Colonic mucosa (tissue), 1 donor: ENCODE results near the gene CTSK.

- PRO-cap, result no peak
These were observed 4.7 kb downstream of the PLEKHO1 start for GRCh38 chr1:150154440-150154772.

DNA sequence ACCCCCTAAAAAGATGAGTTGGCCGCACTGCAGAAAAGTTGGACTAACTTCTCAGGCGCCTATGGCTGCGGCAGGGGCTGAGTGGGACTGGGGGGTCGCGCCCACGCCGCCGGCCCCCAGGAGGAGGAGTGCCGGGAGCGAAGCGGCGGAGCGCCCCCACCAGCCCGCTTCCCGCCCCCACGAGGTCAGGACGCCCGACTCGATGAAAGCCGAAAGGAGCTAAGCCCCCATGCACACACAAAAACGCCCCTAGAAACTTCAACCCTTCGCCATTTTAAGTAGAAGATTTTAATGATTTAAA lies 679 bp downstream of the ANP32E start:
- PRO-cap, result no peak

DNA sequence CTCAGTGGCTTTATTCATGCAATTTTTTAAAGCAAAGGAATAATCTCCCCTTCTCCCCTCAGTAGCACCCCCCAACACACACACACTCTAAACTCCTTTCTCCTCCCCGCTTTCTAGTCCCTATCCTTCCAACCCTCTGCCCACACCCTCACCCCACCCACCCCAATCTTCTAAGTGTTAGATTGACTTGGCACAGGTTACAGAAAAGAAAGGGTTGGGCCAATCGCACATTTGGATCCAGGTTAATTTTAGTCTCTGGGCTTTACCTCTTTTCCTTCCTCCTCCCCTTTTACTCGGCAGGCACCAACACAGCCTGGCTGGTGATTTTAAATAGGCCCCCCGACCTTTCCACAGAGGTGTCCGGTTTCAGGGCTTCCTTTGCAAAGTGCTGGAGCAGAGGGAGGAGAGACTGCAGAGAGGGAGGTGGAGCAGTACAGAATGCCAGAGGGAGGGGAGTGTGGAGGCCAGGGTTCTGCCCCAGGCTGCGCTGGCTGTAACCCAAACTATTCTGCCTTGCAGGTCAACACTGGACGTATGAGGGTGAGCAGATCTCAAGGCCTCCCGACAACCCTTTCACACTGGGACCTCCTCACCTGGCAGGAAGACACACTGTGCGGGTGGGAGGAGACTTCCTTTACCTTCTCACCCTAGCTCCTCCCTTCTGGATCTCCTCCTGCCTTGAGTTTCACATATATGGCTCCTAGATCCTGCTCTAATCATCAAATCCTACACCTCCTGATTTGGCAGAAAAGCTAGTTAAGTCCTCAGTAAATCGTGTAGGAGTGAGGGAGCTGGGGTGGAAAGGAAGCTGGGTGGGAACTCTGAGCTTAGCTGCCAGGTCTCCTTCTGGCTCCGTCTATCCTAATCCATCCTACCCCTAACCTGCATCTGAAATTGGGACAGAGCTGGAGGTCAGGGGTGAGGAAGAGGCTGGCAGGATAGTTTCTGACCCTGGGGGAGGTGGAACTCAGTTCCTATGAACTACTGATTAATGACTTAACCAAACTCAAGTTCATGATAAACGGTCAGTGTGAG lies 2.4 kb downstream of the CA14 start:
- PRO-cap, result bidirectional peak, plus-strand start at position 690 of the sequence, minus-strand start at position 577 of the sequence

GRCh38 chr1:150281565-150282433 lies 555 bp upstream of the CIART start:
- PRO-cap, result bidirectional peak, plus-strand start at chr1:150281978, minus-strand start at chr1:150281891; unidirectional peak, minus-strand start at chr1:150282167; bidirectional peak, plus-strand start at chr1:150282567, minus-strand start at chr1:150282301

GRCh38 chr1:150282645-150283295 lies 416 bp downstream of the CIART start:
- PRO-cap, result no peak

DNA sequence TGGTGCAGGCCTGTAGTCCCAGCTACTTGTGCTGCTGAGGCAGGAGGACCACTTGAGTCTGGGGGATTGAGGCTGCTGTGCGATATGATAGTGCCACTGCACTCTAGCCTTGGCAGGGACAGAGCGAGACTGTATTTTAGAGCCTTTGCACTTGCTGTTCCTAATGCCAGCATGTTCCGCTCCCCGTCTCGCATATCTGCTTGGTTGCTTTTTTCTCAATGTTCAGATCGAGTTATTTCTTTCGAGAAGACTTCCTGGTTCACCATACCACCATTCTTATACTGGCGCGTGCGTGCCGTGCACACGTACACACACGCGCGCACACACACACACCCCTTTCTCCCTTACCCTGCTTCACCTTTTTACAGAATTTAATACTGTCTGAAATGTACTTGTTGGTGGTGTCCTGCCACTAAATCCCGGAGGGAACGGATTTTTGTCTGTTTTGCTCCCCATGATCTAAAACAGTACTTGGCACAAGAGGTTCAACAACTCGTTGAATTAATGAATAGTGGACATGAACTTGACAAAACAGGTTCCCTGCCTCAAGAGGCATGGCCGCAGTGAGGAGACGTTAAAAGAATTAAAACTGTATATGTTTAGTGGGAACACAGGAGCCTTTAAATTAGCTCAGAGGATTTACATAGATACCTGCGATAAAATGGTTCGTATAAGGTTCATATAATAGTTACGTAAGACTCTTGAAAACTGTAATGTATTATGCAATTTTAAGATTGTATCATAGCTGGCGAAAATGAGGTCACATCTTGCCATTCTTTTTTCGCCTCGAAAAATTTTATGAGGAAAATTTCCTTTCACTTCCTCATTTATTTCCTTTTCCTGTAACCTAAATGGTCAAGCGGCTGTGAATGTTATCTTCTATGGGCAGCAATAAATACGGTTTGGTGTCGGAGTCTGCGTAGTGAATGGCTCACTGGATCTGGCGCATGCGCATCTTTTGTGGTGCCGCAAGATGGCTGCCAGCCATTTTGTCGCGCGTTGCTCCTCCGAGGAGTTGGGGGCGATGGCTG lies 897 bp upstream of the RPRD2 start:
- PRO-cap, result bidirectional peak, plus-strand start at position 964 of the sequence, minus-strand start at position 928 of the sequence

DNA sequence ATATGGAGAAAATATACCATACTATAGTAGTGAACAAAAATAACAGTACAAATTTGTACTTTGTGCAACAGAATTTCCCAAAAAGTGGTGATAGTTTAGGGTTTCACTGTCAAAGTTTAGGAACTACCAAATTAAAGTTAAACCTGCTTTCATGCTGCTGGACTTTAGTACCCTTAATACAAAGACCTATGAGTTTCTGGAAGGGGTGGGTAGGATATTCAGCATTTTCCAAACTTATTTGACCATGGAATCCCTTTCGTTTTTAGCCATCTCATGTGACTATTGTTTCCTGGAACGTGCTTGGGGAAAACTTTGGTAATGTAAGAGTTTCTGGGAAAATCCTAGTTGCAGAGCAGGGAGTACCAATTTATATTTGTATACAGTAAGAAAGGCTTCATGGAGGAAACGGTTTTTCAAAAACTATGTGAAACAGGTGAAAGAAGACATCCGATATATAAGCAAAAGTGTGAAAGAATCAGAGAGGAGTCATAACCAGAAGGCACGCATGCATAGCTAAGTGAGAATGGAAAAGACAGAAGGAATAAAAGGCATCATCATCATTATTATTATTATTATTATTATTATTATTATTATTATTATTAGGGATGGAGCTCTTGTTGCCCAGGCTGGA lies 20.1 kb downstream of the RPRD2 start:
- PRO-cap, result no peak

DNA sequence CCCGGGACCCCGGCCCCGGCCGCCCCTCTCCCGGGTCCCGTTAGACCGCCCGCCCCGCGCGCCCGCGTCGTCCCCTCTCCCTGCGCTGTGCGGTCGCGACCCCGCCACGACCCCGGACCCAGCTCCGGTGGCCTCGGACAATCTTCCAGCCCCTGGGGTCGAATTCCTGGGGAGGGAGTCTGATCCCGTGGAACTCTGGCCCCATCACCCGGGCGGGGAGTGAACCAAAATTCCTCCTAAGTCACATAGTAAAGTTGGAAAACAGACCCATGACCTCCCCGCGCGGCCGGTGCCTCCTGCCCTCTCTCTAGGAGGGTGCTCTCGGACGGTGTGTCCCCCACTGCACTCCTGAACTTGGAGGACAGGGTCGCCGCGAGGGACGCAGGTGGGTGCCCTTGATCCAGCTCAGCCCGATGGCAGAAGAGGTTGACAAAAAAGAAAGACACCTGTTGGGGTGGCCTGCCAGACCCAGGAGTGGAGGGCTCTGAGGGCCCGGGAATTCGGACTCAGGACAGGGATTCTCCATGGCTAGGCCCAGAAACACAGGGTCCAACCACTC lies 382 bp downstream of the ADAMTSL4 start:
- PRO-cap, result bidirectional peak, plus-strand start at position 264 of the sequence, minus-strand start at position 89 of the sequence

DNA sequence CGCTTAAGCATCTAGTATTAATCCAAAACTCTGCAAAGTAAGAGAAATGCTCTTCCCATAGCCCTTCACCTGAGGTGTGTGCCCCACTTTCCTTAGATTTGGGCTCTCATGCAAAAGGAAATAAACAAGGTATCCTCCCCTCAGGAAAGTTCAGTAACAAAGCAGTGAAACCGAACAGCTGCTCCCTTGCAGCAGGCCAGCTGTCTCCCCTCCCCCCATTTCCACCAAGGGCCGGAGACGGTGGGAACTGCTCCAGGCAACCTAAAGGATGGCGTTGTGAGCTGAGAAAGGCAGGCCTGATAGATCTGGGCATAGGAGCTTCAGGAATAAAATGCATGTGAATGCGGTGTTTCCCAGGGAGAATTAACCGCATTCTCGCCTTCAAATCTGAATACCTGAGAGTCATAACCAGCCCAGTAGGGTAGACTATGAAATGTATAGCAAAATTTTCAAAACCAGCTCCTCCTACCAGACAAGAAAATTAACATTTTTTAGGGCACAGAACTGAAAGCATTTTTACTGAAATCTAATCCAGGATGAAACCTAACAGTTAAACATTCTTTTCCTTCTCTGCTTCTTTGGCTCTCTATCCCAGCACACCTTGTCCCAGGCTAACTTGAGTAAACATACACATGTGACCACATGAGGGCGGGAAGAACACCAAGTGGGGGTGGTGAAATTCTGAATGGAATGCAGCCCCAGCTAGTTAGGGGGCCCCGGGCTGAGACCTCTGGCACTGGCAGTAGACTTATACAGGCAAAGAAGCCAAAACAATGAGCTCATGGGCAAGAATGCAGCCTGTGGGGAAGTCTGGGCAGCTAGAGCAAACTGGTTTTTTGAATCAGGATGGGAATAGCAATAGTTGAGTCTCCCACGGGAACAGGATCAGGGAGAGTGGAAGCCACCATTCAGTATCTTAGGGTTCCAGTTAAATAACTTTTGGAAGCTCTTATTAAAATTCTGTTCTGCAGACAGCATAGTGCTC lies 11.5 kb downstream of the MCL1 start:
- PRO-cap, result bidirectional peak, plus-strand start at position 264 of the sequence, minus-strand start at position 71 of the sequence; bidirectional peak, plus-strand start at position 882 of the sequence, minus-strand start at position 580 of the sequence

DNA sequence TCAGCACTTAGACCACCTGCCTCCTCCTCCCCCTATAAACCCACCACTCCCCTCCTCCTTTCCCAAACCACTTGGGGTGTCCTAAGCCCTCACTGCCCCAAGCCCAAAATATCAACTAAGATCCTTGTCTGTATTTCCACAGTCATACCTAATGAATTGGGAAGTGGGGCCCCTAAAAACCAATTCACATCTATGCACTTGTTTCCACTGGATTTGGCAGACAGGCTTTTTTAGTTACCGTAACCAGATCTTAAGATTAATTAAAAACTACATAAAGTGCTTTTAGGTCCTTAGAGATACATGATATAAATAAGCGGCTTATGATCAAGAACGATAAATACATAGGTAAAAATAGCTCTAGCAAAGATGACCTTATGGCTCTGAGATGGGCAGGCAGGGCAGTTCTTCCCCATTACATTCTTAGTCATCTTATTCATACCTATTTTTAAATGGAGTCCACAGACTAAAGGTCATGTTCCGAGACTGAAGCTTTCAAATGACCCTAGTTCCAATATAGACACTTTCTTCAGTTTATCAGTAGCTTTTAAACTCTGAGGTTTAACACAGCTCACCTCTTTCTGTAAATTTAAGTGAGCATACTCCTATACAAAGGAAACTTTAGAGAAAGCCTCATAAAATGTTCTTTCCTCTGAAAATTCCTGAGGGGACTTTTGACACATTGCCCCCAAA lies 4.4 kb downstream of the MCL1 start:
- PRO-cap, result bidirectional peak, plus-strand start at position 442 of the sequence, minus-strand start at position 408 of the sequence

- PRO-cap, result bidirectional peak, plus-strand start at chr1:150808403, minus-strand start at chr1:150808258
These were observed at the start of gene CTSK for GRCh38 chr1:150807783-150808690. Gene CTSK (minus strand): TSS chr1:150808260.

- PRO-cap, result no peak
These were observed 33.6 kb upstream of the CTSK start for GRCh38 chr1:150841706-150842054.

DNA sequence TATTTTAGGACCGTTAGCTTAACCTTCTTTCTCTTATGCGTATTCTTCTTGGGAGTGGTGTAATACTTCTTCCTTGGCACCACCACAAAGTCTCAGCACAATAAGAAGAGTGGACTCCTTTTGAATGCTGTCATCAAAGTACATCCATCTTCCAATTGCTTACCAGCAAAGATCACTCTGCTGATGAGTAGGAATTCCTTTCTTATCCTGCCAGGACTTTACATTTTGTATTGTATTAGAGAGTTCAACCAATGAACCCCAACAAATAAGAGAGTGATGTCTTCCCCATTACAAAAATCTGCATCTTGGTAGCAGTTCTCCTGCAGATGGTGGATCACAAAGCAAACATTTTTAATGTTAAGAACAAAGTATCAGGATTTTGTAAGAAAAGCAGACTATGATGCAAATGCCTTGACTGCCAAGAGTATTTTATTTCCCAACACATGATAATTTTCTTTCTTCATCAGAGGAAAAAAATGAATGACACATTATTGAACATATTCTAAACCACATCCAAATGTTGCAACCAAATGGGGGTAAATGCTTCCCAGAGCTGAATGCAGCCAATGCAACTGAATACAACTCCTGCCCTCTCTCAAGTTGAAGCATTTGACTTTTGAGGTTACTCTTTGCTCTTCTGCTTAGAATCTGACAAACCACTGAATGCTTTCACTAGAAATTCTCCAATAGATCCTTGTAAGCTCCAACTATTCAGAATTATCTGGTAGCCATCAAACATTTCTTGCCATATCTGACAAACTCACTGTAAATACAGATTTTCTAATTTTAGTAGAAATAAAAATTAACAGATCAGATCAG lies 5.2 kb upstream of the ARNT start:
- PRO-cap, result no peak

GRCh38 chr1:151142800-151143544 lies 3.5 kb downstream of the SEMA6C start:
- PRO-cap, result no peak

DNA sequence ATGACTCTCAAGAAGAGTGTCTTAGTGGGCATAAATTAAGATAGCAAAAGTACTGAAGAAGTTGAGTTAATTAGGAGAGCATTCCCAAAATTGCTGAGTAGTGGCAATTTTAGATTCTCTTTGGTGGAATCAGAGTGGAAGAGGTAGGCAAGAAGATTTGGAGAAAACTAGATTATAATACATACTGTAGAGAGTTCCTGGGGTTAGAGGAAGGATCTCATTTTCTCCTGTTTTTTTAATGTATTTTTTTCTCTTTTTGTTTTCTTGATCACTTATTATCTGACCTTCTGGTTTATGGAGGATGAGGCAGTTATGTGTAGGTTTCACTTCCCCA lies 16.8 kb upstream of the PSMD4 start:
- PRO-cap, result no peak

GRCh38 chr1:151281316-151282025 lies 628 bp upstream of the ZNF687 start:
- PRO-cap, result bidirectional peak, plus-strand start at chr1:151281547, minus-strand start at chr1:151281227; bidirectional peak, plus-strand start at chr1:151282183, minus-strand start at chr1:151281892

DNA sequence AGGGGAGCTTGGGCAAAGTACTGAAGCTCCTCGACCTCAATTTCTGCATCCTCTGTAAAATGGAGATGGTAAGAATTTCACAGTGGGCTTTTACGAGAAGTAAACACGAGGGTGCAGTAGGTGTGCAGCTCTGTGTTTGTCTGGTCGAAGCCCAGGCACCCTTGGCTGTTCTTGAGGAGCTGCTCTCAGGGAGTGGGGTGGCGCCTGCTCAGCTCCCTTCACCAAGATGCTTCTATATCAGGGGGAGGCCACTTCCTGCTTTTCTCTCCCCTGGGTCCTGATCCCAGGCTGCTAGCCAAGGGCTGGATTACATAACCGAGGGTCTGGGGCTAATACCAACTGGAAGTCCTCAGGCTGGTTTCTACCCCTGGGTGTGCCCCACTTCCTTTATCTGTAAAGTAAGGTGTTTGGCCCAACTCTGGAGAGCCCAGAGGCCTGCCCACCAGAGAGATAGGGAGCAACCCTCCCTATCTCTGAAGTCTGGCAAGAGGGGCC lies 2.4 kb downstream of the SELENBP1 start:
- PRO-cap, result no peak

- PRO-cap, result no peak
These were observed 1.1 kb downstream of the PSMB4 start for GRCh38 chr1:151400392-151401021.

DNA sequence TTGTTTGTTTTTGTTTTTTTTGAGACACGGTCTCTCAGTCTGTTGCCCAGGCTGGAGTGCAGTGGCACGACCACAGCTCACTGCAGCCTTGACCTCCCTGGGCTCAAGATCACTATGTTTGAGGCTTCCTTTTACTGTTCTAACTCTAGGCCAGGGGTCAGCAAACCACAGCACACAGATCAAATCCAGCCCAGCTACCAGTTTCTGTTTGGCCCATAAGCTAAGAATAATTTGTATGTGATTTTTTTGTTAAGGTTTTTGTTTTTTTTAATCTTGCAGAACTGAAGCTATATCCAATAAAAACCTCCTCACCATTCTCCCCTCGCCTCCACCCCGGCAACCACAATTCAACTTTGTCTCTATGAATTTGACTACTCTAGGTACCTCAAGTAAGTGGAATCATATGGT lies 25.8 kb downstream of the PSMB4 start:
- PRO-cap, result no peak

DNA sequence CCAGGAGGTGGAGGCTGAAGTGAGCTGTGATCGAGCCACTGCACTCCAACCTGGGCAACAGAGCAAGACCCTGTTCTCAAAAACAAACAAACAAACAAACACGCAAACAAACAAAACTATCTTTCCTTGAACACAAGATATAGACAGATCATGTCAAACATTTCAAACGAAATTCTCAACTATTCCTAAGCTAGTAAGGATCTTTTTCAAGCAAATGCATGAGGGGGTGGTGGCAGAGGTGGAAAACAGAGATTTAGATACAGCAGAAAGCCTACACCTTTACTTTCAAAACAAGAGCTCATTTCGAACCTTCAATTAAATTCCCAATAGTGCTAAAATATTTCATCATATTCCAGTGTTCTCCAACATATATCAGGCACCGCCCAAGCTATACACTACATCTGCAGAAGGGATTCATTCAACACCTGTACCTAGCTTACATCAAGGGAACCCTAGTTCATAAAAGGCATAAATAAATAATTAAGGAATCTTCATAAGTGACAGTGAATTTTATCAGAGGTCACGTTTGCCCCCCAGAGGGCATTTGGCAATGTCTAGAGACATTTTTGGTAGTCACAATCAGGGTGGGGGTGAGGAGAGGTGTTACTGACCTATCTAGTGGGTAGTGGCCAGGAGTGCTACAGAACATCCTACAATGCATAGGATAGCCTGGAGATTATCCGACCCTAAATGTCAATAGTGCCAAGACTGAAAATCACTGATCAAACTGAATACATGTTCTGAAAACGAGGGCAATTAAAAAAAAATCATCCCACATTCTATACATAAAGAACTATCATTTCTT lies 10.3 kb downstream of the POGZ start:
- PRO-cap, result no peak